ENCODE measurements around the gene CRYGS.

- PRO-cap, result no peak
- RAMPAGE, long total RNA, 2 experiments, result no peak in any of the 2 experiments
These were observed 1.1 kb downstream of the EPHB3 start for GRCh38 chr3:184562444-184563294.

DNA sequence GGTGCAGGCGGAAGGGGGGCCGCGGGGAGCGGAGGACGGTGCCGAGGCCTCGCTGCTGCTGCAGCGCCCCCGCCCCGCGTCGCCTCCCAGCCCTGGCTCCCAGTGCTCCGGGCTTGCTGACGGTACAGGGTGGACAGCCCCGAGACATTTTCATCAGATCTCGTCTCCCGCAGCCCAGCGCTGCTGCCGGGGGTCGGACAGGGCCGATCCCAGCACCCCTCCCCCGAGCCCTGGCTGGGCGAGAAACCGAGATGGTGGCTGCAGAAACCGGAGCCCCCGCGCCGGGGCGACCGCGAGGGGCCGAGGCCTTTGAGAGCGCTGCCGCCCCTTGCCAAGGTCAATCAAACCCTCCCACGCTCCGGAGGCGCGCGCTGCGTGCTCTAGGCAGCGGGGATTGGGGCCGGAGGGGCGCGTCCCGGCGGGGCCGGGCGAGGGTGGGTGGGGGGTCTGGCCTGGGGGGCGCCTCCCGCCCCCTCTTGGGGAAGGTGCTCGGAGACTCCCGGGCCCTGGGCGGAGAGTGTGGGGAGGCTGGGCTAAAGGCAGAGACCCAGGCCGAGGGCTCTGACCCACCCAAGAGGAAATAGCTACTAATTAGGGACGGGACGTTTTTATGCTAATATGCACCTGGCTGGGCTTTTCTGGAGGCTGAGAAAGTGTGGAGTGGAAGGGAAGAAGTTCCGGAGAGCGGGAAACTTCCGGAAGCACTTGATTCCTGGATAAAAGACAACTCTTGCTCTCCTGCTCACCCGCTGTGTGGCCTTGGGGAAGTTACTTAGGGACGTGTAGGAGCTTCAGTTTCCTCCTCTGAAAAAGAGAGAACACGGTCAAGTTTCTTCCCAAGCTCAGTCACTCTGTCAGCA, 42.7 kb downstream of the EPHB3 start:
- PRO-cap, result unidirectional peak, minus-strand start at position 581 of the sequence
- RAMPAGE, long total RNA, 2 experiments, result no peak in any of the 2 experiments

DNA sequence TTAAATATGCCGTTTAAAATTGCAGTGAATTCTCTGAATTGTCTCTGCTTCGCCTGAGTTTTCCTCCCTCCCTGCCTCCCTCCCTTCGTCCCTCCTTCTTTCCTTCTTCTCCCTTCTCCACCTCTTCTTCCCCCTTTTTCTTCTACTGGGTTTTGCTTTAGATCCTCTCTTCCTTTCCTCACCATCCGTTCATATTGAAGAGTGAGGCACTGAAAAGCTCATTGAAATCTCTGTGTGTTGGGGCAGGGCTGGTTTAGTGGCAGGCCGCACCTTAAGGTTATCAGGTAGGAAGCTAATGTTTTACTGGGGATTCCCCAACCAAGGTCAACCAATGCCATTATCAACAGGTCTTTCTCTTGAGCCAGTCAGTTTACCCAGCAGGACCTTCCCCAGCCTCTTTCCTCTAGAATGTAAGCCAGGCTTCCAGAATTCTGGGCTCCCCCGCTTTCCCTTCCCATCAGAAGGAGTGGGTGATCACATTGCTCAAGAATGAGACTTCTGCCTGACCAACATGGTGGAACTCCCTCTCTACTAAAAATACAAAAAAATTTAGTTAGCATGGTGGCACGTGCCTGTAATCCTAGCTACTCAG, 11.6 kb upstream of the VPS8 start:
- PRO-cap, result no peak
- RAMPAGE, long total RNA, 2 experiments, result no peak in any of the 2 experiments

- PRO-cap, result no peak
- RAMPAGE, long total RNA, 2 experiments, result no peak in any of the 2 experiments
These were observed 98.7 kb downstream of the VPS8 start for GRCh38 chr3:184910685-184910998.

DNA sequence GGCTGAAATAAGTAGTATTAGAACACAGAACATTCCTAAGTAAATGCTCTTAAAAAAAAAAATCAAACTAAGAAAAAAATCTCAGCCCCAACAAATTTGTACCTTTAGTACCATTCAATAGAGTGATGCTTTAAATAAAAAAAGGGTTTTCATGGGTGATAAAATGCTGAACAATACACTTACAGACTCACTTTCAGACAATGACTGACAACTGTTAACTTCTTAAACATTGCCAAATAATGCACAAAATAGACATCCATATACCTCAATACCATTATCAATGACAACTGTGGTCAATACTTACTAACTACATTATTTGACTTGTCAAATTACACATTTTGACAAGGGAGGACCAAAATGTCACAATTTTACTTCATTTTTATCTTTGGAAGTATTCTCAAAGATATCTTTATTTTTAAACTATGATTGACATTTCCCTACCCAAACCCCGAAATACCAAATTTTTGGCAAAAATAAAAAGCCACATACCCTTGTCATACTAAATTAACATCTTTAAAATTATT, 18.1 kb downstream of the TRA2B start:
- PRO-cap, result no peak
- RAMPAGE, long total RNA, 2 experiments, result no peak in any of the 2 experiments

DNA sequence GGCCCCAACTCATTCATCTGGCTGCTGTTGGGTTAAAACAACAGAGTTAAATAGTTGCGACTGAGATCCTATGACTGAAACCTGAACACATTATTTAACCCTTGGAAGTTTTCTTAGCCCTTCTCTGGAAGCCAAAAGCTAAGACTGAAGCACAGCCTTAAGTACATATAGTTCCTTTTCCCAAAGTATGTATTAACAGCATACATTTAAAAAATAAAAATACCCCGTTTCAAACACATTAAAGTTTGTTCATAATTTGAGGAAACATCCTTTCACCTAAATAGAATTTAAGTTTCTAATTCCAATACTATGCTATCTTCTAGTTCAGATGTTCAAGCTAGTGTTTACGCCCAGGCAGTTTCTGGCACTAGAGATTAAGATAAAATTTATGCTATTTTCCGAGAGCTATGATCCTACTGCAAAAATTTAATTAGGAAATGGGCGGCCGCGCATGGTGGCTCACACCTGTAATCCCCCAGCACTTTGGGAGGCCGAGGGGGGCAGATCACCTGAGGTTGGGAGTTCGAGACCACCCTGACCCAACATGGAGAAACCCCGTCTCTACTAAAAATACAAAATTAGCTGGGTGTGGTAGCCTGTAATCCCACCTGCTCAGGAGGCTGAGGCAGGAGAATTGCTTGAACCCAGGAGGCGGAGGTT, 15.1 kb downstream of the TRA2B start:
- PRO-cap, result no peak
- RAMPAGE, long total RNA, 2 experiments, result no peak in any of the 2 experiments

- PRO-cap, result no peak
- RAMPAGE, long total RNA, 2 experiments, result no peak in any of the 2 experiments
These were observed 9.8 kb downstream of the ETV5 start for GRCh38 chr3:186098801-186099745.

DNA sequence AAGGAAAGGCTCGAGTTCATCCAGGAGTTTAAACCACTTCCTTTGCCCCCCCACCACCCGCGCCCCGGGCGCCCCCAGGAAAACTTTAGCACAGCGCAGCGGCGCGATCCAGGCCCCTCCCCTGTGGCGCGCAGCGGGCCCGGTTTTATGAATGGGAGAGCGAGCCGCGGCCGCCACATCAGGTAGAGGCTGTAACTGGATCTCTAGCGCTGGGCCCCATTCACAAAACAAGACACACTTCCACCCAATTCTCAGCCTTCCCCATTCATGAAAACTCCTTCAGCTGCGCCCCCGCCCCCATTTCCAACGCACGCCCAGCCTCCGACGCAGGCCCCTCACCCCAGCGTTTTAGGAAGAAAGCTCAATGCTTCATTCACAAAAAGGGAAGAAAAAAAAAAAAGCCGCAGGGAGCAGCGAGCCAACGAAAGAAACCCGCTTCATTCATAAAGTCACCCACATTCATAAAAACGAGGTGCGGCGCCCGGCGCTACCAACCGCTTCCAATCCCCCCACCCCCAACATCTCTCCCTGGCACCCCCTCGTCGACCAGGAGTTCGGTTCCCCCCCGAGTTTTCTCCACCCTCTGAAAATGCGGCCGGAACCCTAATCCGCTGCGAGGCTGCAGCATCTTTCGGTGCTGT, 1.2 kb downstream of the ETV5 start:
- PRO-cap, result no peak
- RAMPAGE, long total RNA, 2 experiments, result no peak in any of the 2 experiments

DNA sequence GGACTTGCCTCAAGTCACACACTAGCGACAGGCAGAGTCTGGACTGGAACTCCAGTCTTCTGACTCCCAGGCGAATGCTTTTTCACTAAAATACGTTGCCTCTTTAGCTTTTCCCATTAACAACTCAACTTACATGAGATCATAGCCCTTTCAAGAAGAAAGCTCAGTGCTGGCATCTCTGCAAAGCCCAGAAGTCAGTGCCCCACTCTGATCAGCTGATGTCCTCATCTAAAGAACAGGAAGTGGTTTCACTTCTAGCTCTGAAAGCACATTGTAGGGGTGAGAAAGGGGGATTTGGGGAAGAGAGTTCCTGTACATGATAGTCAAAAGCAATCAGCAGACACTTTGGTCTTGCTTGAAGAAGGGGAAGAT, 76.2 kb upstream of the ETV5 start:
- PRO-cap, result no peak
- RAMPAGE, long total RNA, 2 experiments, result no peak in any of the 2 experiments

DNA sequence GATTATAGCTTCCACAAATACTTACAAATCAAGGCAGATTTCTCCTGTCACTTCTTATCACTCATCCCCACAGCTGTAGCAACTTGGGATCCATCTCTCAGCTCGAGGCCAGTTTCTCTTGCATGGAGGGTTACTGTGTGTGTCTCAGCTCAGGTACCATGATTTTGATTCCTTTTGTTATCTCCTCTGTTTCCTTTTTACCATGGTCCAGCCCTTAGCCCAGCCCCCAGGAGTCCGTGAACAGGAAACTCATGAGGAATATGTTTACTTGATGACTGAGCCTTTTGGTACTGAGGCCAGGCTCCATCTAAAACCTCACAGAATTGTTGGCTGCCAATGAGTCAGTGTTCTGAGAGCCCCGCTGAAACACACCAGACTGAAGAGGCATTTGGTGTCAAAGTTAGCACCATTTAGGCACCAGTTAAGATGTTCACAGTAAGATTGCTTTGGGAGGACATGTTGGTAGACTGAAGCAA, 80.9 kb downstream of the DGKG start:
- PRO-cap, result no peak
- RAMPAGE, long total RNA, 2 experiments, result no peak in any of the 2 experiments

DNA sequence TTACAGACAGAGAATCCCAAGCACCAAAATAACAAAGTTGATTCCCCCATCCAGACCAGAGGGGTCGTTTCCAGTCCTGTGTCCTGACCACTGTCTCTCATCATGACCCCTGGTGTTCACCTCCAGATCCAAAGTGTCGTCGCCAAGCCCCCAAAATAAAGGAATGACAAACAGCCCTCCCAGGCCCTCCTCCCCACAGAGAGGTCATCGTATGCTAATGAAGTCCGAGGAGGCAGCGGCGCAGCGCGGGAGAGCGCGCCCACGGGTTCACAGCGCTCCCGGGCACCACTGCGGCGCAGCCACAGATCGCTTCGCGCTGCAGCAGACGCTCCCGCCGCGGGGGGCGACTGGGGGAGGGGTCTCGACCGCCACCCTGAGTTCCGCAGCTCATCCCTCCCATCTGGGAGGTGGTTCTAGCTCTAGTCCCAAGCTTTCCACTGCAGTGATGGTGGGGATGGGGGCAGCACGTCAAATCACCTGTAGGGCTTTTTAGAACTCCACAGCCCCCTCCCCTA, 1.3 kb downstream of the DGKG start:
- PRO-cap, result unidirectional peak, plus-strand start at position 272 of the sequence; unidirectional peak, plus-strand start at position 442 of the sequence
- RAMPAGE, long total RNA, 2 experiments, result no peak in any of the 2 experiments

DNA sequence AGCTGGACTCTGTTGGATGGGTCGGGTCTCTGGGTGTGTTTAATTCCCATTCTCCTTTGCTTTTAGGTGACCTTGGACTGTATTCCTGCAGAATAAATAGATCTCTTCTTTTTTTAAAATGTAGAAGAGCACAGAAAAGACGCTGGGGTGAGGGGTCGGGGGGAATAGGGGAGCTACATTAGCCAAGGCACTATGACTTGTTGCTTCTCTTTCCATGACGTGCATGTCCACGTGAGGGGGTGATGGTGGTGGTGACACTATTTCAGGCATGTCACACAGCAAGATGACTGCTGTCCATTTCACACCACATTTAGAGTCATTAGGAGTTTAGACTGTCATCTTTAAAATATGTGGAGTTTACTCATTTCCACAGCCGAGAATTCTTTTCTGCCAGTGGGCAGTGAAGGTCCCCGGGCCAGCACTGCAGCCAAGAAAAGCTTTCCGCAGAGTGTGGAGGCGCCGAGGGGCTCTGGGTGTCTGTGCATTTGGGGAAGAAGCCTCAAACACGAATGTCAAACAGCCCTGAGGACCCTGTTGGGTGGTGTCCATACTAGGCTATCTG, 908 bp upstream of the DGKG start:
- PRO-cap, result no peak
- RAMPAGE, long total RNA, 2 experiments, result no peak in any of the 2 experiments

DNA sequence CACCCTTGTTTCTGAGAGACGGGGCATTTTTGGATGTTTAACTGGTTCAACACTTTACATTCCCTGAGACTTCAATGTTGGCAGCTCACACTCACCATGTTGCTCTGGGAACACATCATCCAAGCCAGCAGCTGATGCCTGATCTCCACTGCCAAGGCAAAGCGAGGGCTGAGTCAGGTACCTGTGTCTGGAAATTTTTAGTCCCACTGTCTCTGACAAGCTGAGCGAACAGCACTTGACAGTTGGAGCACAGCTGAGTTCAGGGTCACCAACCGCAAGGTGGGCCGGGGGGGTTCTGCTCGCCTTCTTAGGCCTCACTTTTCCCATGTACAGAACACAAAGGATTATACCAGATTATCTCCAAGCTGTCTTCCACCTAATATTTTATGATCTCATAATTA, 3.6 kb upstream of the DGKG start:
- PRO-cap, result no peak
- RAMPAGE, long total RNA, 2 experiments, result no peak in any of the 2 experiments

DNA sequence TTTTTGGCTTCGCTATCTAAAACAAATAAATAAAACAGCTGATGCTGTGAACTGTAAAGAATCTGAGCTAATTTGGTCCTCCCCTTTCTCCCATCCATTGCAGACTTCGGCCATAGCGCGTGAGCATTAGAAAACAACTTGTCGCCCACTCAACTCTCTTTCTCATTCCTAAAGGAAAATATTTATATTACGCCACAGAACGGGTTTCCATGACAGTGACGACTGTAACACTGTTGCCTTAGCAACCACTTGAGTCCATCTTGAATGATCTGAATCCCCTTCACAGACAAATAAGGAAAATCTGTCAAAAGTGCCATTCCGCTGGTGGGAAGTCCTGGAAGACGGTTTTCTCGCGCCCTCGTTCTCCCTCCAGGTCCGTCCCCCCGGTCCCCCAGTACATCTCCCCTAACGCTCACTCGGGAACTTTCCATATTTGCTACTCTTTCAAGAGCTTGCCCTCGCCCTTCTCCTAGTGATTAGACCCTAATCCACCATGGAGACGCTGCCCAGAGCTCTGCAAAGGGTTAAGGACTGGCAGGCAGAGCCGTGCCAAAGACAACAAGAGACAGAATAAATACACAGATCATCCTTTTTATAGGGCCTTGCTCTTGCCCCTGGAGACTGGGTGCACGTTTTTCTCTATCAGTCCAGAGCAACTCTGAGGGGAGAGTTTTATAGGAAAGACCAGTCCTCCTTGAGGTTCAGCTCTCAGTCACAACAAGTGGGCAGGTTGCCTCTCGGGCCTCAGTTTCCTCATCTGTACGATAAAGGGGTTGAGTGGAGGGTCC, 50.5 kb downstream of the CRYGS start:
- PRO-cap, result bidirectional peak, plus-strand start at position 316 of the sequence, minus-strand start at position 170 of the sequence
- RAMPAGE, long total RNA, 2 experiments, result no peak in any of the 2 experiments

- PRO-cap, result no peak
- RAMPAGE, long total RNA, 2 experiments, result no peak in any of the 2 experiments
These were observed 11.5 kb downstream of the CRYGS start for GRCh38 chr3:186532568-186533204.

DNA sequence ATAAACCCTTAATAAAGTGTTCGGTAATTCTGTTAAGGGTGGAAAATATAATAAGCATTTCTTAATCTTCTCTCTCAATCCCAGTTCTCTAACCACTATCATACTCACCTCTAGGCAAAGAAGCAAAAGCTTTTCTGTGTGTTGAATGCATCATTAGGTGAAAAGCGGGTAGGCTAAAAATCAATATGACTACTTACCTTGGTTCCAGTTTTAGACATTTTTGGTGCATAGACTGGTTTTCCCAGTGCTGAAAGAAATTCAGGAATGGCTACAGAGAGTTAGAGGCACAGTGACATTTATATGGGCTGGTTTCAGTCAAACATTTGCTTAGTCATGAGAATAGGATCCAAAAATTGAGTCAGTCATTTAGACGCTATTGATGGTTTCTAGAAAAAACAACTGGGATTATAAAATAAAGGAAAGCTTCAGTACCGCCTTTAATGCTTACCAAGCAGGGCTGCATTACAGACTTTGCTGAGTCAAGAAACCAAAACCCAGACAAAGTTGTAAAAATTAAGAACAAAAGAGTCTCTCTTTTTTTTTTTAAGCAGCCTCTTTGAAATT, at the start of gene CRYGS:
Gene CRYGS (minus strand): TSS at position 272 of the 564 bp plus-strand sequence.
- PRO-cap, result no peak
- RAMPAGE, long total RNA, 2 experiments, result no peak in any of the 2 experiments

DNA sequence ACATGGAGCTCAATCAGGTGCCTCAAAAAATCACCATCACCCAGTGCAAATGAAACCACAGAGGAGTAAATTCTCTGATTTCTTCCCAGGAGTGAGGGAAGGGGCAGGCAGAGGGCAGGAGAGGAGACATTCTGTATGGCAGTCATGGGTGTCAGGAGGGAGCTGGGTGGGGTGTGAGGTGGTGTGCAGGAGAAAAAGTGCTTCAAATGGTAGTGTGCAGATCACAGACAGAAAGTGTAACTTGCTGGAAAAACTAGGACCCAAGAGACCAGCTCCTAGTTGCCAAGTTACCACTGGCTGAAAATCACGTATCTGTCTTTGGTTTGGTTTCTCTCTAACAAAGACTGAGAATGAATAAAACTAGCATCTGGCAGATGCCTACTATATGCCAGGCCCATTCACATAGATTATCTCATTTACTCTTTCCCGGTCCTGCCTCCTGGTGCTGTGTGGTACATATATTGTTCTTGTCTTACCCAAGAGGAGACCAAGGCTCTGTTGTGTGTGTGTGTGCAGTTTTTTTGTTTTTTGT, 599 bp downstream of the AHSG start:
- PRO-cap, result no peak
- RAMPAGE, long total RNA, 2 experiments, result no peak in any of the 2 experiments

DNA sequence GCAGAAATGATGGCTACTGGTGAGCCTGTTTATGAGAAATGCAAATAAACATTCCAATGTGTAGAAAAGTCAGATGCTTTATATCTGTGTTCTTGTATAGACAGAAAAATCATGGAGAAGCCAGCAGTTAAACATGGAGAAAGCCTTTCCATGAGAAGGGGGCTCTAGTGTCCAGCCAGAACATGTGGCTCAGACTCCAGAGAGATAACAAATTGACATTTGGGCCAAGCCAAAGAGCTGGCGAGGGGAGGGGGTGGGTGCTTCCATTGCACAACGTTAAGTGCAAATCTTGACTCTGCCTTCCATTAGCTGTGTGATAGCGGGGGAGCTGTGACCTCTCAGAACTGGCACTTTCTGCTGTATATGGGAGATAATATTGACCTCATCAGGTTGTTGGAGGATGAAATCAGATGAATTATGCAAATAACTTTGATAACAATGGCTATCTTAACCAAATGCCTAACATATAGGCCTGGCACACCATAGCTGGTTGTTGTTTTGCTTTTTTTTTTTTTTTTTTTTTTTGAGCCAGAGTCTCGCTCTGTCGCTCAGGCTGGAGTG, 3.2 kb downstream of the KNG1 start:
- PRO-cap, result no peak
- RAMPAGE, long total RNA, 2 experiments, result no peak in any of the 2 experiments

GRCh38 chr3:186940866-186941469, 10.6 kb downstream of the ST6GAL1 start:
- PRO-cap, result no peak
- RAMPAGE, long total RNA, 2 experiments, result no peak in any of the 2 experiments

- PRO-cap, result no peak
- RAMPAGE, long total RNA, 2 experiments, result no peak in any of the 2 experiments
These were observed 41.1 kb downstream of the ST6GAL1 start for GRCh38 chr3:186971224-186972064.

All from lower leg skin (tissue), 2 donors.